ENCODE measurements around the gene CYP2J2.

- RRBS, result no CpG with 5 or more reads among the region's 1 CpG
These were observed 140.3 kb upstream of the HOOK1 start for GRCh38 chr1:59674410-59674905.

GRCh38 chr1:59703550-59703927 lies 111.2 kb upstream of the HOOK1 start:
- RRBS, result no CpG with 5 or more reads among the region's 1 CpG

DNA sequence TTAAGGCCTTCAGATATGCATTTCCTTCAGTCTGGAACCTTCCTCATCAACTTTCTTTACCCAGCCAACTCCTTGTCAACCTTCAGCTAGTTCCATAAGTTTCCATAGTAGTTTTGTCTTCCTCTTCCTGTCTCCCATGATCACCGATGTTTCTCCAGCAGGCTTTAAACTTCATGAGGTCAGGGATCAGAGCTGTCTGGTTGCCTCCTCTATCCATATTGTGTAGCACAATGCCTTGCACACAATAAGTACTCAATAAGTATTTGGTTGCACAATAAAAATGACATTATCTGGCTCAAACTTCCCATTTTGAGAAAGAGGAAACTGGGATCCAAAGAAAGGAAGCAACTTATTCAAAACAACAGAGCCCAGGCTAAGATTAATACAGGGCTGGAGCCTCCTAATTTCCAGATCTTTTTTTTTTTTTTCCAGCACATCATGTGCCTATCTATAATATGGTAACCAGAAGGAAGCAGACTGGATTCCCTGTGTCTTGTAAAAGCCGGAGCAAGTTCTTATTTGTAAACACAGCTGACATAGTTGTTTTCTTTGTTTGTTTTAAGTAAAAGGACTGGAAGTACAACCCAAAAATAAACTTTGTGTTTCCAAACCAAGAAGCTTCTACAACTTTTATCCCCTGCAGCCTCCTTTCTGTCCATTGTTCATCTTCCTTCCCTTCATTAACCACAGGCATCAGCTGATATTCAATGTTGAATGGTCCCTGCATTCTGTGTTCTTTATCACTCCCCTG lies 71.4 kb upstream of the HOOK1 start:
- RRBS, result no CpG with 5 or more reads among the region's 2 CpGs

DNA sequence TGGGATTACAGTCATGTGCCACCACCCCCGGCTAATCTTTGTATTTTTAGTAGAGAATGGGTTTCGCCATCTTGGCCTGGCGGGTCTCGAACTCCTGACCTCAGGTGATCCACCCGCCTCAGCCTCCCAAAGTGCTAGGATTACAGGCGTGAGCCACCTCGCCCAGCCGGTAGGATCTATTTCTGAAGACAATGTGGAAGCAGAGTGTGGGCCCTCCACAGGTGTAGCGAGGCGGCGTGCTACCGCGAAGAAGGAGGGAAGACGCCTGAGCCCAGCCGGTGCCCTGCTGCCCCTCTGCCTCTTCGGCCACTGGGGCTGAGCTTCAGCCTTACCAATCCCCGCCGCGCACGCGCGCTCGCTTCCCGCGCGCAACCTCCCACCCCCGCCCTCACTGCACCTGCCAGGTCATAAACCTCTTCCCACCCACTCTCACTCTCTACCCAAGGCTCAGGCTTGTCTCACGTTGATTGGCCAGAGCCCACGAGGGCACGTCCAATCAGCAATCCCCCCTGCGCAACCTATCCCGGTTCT lies 495 bp upstream of the HOOK1 start:
- RRBS, result 0% methylated on average over 1 of the region's 32 CpGs

- RRBS, result no CpG with 5 or more reads among the region's 43 CpGs
These were observed at the start of gene CYP2J2 for GRCh38 chr1:59926124-59927261. TSS of gene CYP2J2 (minus strand) at chr1:59926773.

GRCh38 chr1:59971555-59971914 lies 45.0 kb upstream of the CYP2J2 start:
- RRBS, result no CpG with 5 or more reads among the region's 15 CpGs

DNA sequence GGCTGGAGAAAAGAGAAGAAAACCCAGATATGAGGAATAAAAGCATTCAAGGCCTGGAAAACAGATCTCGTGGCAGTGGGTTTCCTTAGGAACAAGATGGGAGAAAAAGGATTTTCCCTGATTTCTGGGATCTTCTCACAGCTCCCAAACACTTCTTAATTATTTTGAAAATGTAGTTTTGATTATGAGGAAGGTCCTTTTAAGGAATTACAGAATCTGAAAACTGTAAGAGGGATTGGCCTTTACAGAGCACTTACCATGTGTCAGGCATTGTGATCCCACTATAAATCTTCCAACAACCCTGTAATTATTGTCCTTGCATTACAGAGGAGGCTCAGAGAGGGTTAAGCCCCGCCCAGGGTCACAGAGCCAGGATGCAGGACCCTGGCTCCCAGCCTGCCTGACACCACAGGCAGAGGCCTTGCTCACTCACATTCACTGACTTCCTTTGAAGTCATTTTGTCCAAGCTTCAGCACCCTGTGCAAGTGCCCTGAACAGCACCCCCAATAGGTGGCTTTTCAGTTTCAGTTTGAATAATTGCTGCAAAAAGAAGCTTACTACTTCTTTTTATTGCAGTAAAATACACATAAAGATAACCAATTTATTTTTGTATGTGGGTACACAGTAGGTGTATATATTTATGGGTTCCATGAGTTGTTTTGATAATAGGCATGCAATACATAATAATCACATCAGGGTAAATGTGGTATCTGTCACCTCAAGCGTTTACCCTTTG lies 256.8 kb upstream of the NFIA start:
- RRBS, result no CpG with 5 or more reads among the region's 3 CpGs

DNA sequence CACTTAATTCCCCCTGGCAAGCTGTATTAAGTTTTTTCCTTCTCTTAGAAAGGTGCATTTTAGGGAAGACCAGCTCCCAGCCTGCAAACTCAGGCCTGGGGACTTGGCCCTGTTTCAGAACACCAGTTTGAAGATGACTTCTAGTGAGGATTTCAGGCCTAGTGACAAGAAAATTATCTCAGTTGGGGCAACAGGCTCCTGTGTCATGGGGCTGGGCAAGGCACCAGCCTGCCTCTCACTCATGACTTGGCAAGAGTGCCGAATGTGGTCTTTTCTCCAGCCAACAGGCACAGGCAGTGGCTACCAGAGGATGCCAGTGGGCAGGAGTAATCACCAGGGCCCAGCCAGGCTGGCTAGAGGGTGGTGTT lies 178.0 kb upstream of the NFIA start:
- RRBS, result no CpG with 5 or more reads among the region's 1 CpG

DNA sequence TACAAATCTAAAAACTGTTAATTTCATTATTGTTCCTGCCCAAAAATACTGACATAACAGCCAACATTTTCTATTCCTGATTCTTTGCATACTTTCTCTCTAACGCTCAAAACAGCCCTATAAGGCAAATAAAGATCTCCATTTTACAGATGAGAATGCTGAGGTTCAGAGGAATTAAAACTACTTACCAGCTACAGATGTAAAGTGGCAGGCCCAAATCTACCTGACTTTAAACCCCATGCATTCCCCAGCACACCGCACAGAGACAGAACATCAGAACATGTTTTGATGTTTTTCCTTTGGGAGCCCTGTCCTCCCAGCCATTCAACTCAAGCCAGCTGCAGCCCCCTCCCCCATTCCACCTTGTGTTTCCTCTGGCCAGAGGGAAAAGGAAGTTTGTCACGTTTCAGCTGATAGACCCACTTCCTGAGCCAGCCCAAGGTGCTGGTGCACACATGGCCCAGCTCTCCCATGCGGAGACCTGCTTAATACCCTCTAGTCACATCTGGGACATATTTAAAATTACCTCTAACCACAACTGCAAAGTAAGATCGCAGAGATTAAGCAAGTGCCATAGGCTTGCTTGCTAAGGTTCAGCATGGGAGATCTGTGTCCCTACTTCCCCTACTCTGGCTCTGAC lies 133.1 kb upstream of the NFIA start:
- RRBS, result no CpG with 5 or more reads among the region's 5 CpGs

DNA sequence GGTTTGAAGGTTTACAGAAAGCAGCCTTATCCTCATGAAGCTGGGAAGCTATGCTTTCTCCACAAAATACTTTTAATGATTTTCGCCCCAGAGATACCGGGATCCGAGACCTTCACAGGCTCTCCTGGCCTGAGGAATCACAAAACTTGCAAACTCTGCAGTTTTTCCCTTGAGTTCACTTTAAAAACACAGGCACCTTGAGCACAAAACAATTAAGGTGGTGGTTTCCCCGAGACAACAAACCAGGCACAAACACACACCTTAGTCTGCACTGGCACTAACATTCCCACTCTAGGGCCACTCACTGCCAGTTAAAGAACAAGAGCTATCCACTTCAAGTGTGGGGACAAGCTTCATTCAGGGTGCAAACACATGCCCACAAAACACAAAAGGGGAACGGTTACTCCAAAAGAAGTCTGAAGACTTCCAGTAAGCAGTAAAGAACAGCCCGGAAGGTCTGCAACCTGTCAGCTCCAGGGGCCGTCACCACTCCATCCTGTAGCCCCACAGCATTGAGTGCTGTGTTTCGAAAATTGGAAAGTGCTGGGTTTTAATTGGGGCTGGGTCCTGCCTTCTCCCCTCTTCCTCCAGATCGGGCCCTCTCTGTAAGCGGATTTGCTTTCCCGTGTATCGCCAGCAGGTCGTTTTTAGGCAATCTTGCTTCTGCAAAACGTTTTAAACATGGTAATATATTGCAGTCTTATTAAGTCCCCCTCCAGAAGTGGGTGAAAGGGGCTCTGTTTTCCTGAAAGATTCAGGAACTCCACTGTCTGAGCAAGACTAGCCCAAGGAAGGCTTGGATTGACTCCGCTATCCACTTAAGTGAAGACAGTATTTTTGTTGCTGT lies 29.5 kb upstream of the NFIA start:
- RRBS, result no CpG with 5 or more reads among the region's 15 CpGs

GRCh38 chr1:61056517-61057536 lies 25.5 kb upstream of the NFIA start:
- RRBS, result no CpG with 5 or more reads among the region's 52 CpGs

- RRBS, result no CpG with 5 or more reads among the region's 1 CpG
These were observed 74.6 kb downstream of the NFIA start for GRCh38 chr1:61156840-61157563.

DNA sequence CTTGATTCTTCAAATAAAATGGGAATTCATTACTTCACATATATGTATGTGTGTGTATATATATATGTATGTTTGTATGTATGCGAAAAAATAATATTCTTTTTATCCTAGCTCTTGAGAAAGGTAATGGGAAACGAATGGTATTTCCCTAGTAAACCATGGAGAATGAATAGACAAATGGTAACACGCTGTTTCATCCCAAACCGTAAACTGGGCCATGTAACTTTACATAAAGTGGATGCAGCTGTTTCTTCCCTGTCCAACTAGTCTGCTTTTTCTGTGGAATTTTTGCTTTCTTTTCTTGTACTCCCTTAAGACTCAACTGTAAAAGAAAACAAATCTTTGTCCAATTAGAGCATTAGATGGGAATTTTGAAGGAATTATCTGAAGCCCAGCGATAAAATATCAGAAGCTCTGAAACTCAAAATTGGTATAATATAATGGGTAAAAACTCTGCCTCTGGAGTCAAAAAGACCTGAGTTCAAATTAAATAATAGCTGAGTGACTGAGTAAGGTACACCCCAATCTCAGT lies 198.1 kb downstream of the NFIA start:
- RRBS, result no CpG with 5 or more reads among the region's 5 CpGs

DNA sequence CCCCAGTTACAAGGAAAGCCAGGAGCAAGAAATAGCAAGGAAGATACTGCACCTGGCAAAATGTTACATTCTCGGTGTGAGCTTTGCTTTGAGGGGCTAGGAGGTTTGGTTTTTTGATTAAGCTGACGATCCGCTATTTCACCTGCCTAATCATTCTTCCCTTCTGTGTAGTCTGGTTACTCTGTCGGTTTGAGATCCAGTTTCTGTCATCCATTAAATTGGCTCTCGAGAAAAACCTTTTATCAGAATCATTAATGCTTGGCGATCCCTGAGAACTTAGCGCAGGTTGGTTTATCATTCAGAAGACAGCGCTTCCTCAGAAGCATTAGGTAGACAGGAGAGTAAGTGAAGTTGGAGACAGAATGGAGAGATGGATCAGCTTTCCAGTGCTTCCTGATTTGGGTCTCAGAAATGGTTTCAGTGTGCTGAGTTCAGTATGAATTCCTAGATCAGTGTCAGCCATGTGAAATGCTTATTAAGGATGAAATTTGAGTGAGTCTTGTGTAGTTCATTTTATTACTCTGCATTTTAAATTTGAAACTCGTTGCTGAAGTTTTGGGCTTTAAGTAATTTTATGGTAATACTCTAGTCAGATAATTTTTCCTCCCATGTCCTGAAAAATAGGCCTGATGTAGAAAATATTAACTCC lies 1.3 kb downstream of the USP1 start:
- RRBS, result no CpG with 5 or more reads among the region's 9 CpGs

DNA sequence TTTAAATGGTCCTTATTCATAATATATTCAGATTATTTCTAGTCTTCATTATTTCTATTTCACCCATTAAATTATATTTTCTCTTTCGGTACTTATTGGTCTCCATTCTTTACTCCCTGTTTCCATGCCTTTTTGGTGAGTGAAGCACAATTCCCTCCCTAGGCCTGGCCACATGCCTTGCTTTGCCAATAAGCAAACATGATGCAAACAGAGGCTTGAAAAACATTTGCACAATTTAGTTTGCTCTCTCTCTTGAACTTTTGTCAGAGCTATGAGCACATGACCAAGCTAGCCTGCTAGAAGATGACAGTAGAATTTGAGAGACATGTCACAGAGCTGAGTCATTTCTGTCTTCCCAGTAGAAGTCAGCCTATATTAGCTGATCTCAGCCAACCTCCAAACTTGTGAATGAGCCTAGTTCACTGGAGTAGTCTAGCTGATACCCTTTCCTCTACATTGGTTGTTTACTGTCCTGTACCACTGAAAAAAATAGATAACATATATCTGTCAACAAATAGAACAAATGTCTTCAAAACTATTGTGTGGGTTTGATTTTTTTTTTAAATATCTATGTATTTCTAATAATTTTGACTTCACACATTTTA lies 24.6 kb downstream of the ANGPTL3 start:
- RRBS, result no CpG with 5 or more reads among the region's 1 CpG

GRCh38 chr1:62687371-62688053 lies 674 bp downstream of the DOCK7 start:
- RRBS, result under 1% methylated on average over 21 of the region's 54 CpGs

DNA sequence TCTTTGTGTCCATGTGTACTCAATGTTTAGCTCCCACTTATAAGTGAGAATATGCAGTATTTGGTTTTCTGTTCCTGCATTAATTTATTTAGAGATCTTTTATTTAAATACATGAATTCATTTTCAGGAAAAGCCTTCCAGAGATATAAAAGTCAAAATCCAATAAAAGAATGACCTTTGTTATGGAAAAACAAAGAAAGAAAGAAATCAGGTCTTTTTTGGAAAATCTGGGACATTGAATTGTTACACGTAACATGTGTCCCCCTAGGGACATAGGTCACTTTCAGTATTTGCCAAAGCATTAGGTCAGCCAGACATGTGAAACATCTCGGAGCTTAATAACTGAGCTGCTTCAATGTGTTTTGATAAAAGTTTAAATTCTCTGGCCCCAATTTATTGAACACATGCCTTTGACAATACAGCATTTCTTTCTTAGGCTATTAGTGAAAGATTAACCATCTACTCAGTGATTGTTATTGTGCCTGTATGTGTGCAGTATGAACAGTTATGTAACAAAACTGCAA lies 45.6 kb upstream of the DOCK7 start:
- RRBS, result no CpG with 5 or more reads among the region's 2 CpGs

DNA sequence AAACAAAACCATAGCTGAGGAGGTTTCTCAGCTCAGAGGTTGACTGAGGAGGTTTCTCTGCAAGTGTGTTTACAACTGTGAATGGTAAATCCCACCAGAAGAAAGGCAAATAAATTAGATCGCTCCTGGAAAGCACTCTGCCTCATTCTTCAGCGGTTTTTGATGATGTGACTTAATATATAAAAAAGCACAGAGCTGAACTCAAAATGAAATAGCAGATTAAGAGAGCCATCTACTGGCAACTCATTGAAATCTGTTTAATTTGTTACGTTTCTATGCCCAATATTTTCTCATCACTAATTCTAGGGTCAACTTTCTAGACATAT lies 37.5 kb upstream of the ATG4C start:
- RRBS, result no CpG with 5 or more reads among the region's 3 CpGs

DNA sequence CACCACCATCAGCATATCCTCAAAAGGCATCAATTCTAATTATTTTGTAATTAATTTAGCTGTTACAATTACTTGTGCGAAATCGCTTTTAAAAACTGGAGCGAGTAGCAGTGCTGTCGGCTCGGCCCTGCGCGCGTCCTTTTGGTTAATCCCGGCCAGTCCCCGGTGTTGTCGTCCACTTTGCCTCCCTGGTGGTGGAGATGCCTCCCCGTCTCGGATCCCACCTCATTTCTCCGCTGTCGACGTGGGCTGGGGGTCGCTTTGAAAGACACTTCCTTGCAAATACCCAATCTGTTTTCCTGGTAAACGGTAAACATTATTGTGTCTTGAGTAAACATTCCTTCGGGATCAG lies 3.7 kb downstream of the FOXD3 start:
- RRBS, result no CpG with 5 or more reads among the region's 19 CpGs

GRCh38 chr1:63327353-63328018 lies 5.1 kb downstream of the FOXD3 start:
- RRBS, result 4% methylated on average over 10 of the region's 28 CpGs